ENCODE measurements around a stretch of chr15.

DNA sequence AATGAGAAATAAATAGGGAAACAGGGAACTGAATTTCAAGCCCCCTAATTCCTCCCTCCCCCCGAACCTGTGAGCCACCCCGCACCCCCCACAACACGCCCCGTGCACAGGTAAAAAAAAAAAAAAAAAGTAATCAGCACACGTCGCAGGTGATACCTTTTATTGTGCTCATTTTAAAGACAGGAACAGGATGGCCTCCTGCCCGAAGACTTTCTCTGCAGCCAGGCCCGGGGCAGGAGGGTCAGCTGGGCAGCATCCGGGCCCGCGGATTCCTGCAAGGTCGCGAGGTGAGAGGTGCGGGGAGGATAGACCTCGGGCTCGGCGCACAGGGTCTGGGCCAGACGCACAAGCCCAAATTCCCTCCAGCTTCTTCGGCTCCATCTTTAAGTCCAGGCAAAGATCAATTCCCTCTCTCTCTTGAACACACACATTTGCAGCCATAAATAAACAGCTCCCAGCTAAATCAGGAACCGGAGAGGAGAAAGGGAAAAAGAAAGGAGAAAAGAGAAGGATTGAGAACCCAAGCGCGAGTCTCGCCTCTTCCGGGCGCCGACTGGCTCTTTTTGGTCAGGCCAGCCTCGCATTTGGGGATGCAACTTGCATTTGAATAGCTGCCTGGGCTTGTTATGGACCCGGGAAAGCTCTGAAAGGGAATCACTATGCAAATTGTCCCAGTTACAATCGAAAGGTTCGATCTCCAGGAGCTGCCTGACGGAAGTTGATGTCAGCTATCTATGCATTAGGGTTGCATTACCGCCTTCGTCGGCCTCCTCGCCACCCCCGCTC is 14.4 kb upstream of the ONECUT1 start:
- PRO-cap, result no peak
- RAMPAGE, long total RNA, result no peak

DNA sequence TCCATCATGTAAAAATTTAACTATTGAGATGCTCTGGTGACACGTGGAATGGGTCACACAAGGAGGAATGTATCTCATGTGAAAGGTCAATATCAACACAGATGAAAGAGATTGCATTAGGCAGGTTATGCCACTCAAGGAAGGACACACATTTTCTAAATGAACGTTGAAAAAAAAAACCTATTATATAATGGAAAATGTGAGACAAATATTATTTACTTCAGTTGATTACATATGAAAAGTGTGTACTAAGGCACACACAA is 304.2 kb downstream of the WDR72 start:
- PRO-cap, result no peak
- RAMPAGE, long total RNA, result no peak

GRCh38 chr15:55385368-55385910 is 22.7 kb downstream of the CCPG1 start:
- PRO-cap, result no peak
- RAMPAGE, long total RNA, result no peak

GRCh38 chr15:55526577-55526776 is 18.4 kb upstream of the DNAAF4 start:
- PRO-cap, result no peak
- RAMPAGE, long total RNA, result no peak

DNA sequence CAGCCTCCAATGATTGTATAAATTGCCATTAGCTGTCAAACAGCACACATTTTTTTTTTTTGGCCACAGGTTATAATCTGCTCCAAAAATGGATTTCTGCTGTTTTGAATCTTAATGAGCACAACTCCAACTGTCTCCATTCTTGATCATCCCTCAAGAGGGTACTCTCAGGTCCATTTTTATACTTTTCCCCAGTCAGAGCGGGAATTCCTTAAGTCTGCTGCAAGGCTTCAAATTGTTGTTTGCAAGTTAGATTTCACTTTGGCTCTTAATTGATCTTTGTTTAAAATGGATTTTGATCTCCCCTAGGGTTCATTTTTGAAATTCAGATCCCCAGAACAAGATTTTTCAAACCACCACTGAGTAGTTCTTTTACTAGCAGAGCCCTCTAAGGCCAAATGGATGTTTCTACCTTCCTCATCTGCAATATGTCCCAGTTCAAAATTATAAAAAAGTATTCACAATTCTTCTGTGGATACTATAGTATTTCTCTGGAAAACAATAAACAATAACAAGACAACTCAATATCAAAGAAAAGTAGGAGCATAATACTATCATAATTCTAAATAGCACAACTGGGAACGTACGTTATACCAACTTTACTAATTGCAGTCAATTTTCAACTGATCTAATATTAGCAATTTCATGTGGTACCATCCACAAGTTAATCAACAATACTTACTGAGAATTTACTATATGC is 36.9 kb upstream of the DNAAF4 start:
- PRO-cap, result no peak
- RAMPAGE, long total RNA, result no peak

DNA sequence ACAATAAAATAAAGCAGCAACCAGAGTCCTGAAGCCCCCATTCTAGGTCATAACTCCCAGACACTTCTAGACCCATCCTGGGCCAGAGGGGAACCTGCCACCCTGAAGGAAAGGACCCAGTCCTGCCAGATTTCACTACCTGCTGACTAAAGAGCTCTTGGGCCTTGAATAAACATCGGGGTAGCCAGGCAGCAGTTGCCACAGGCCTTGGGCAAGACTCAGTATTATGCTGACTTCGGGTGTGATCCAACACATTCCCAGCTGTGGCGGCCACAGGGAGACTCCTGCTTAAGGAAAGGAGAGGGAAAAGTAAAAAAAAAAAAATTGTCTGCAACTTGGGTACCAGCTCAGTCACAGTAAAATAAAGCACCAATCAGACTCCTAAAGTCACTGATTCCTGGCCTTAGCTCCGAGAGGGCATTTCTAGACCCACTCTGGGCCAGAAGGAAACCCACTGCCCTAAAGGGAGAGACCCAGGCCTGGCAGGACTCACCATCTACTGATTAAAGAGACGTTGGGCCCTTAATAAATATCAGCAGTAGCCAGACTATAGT is 23.8 kb downstream of the NEDD4 start:
- PRO-cap, result no peak
- RAMPAGE, long total RNA, result no peak

- PRO-cap, result no peak
- RAMPAGE, long total RNA, result no peak
Measured at GRCh38 chr15:56099185-56099677, 105.8 kb upstream of the NEDD4 start.

DNA sequence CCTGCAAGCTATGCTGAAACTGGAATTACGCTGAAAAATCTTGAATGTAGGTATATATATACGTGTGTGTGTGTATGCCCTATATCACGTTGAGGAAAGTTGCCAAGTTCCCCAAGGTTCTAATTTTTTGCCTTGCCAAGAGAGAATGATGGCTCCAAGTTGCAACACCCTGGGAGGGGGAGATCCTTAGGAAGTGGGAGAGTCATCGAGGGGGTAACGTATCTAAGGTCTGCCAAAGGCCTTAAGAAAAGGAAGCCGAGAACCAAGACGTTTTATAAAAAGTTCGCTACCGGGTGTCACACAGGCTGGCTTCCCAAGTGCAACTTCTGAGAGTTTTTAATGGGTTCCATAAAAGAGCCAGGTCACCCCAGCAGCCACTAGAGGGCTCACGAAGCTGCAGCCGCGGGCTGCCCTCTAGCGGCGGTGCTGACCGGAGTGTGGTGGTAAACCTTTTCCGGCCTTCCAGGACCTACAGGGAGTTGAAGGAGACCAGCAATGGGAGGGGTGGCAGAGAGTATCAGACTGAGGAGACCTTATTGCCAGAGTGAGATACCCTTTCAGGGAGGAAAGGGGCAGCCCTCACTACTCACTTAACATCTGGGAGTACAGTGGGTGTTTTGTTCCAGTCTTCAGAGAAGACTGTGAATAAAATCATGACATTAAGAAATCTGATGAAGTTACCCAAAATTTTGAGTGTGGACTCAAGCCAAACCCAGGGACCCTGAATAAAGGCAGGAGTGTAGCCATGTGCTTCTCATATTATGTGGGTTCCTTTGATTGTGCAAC is 2.3 kb upstream of the RFX7 start:
- PRO-cap, result bidirectional peak, plus-strand start at position 270 of the sequence, minus-strand start at position 247 of the sequence
- RAMPAGE, long total RNA, result no peak

DNA sequence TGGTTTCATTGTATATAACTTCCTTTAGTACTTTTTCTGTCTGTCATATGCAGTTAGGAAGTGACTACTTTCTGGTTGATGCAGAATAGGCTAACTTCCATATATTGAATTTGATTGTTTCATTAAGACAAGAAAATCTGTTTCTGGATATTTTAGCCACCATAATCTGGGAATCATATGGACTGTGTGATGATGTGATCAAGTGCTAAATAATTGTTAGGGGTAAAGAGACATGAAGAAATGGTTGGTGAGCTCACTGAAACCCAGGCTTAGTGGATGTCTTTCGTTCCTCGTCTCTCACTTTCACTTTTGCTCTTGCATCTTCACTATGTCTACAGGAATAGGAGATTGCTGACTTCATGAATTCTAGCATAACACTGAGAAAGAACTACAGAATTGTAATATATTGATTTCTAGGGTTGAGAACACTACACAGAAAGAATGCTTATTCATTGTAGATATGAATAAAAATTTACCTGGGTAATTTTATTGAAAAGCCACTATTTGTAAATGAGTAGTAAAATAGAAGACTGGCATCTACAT is 3.6 kb upstream of the MNS1 start:
- PRO-cap, result bidirectional peak, plus-strand start at position 329 of the sequence, minus-strand start at position 278 of the sequence
- RAMPAGE, long total RNA, result no peak

- PRO-cap, result no peak
- RAMPAGE, long total RNA, result no peak
Measured at GRCh38 chr15:56780237-56780693, 47.0 kb upstream of the ZNF280D start.

DNA sequence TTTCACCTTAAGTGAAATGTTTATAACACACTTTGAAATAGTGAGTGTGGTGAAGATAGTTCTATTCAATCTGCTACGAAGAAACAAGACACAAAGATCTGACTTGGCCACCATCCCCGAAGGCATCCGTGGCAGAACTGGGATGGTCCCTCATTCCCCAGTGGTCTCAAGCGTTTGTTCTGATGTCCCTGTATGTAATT is 32.2 kb upstream of the TCF12 start:
- PRO-cap, result no peak
- RAMPAGE, long total RNA, result no peak

GRCh38 chr15:56886866-56887999 is 31.2 kb upstream of the TCF12 start:
- PRO-cap, result bidirectional peak, plus-strand start at chr15:56887103, minus-strand start at chr15:56887026; bidirectional peak, plus-strand start at chr15:56887408, minus-strand start at chr15:56887165; unidirectional peak, plus-strand start at chr15:56887684
- RAMPAGE, long total RNA, result no peak

GRCh38 chr15:56968920-56969887 is 50.8 kb downstream of the TCF12 start:
- PRO-cap, result no peak
- RAMPAGE, long total RNA, result no peak

DNA sequence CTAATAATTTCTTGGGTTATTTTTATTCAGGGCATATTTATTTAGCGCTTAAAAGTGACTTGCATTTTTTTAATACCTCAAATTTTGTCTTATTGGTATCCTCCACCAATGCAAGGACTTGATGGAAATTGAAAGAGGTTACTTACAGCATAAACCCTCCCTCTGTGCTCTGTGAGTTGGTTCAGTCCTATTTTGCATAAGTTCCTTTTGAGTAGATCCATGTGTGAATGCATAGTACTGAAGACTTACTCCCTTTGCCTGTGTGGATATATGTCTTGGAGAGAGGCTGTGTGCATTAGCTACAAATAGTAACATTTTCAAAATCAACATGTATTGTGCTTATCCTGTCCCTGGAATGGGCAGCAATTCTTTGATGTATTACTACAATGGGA is 157.1 kb upstream of the CGNL1 start:
- PRO-cap, result no peak
- RAMPAGE, long total RNA, result no peak

GRCh38 chr15:57327918-57328451 is 48.3 kb upstream of the CGNL1 start:
- PRO-cap, result no peak
- RAMPAGE, long total RNA, result no peak

DNA sequence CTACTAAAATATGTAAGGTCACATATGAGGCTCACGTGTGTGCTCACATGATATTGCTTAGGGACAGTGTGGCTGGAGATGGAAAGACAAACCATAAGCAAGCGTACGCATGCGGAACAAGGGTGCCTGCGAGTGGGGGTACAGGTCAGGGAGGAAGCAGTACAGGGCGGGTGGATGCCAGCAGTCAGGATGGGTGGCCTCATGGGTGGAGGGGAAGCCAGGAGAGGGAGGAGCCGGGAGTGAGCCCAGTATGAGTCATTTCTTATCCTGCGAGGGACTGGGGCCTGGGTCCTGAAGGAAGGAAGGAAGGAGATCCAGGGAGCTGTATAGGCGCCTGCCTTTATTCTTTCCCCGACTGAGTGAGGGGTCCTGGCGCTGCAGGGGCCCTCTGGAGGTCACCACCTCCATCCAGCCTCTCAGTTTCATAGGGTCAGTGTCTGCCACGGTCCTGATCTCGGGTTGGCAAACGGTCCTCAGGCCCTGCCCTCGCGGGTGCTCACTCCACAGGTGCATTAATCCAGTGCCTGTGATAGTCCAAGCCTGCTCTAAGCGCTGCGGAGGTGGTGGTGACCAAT is 42.0 kb upstream of the CGNL1 start:
- PRO-cap, result no peak
- RAMPAGE, long total RNA, result no peak

- PRO-cap, result no peak
- RAMPAGE, long total RNA, result no peak
Measured at GRCh38 chr15:57377511-57377803, 1.2 kb downstream of the CGNL1 start.

- PRO-cap, result no peak
- RAMPAGE, long total RNA, result no peak
Measured at GRCh38 chr15:57453613-57454245, 77.4 kb downstream of the CGNL1 start.

- PRO-cap, result no peak
- RAMPAGE, long total RNA, result no peak
Measured at GRCh38 chr15:57504094-57504679, 87.5 kb upstream of the MYZAP start.

DNA sequence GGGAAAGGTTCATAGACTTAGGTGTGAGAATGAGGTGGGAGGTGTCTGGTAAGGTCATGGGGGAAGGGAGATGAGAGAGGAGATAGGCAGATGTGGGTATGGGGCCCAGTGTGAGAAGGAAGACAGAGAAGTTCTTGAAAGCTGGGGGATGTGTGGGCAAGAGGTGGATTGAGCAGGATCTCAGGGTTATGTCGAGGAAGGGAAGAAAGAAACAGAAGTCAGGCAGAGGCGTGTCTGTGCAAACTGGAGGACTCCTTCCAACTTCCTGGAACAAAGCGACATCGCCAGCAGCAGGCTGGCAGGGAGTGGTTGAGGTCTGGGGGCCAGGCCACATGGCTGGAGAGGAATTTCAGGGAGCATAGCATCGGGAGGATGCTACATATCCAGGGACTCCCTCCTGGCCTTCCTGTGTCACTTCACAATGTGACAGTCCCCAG is 42.9 kb upstream of the MYZAP start:
- PRO-cap, result no peak
- RAMPAGE, long total RNA, result no peak